Neural cell (in vitro differentiated cells): ENCODE results near the genes SKIC8, CRABP1, IREB2, CTSH and RASGRF1.

GRCh38 chr15:78210992-78211820, 23.2 kb downstream of the ACSBG1 start:
- RAMPAGE, long total RNA: no peak

DNA sequence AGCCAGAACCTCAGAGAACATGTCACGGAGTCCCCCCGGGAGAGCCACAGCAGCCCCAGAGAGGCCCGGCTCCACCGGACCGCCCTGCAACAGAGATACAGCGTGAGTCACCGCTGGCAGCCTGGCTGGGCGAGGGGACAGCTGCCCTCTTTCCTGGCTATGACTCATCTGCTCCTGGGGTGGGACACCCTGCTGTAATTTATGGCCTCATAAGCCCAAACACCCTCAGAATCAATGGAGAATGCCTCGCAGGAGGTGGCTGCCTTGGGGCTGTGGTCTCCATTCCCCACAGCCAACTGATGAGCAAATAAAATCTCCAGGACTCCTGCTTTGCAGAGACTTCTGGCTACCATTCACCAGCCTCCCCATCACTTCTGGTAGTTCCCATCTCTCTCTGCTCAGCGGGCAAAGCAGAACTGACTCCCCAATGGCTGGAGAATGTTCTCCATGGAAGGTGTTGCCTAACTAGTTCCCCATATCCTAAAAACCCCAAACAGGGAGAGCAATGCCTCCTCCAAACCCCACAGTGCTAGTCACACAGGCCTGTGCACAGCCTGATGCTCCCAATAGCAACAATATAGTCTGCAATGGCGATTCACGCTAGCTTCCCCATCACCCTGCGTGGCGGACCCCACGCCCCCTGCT, 21.6 kb downstream of the ACSBG1 start:
- RAMPAGE, long total RNA: no peak

DNA sequence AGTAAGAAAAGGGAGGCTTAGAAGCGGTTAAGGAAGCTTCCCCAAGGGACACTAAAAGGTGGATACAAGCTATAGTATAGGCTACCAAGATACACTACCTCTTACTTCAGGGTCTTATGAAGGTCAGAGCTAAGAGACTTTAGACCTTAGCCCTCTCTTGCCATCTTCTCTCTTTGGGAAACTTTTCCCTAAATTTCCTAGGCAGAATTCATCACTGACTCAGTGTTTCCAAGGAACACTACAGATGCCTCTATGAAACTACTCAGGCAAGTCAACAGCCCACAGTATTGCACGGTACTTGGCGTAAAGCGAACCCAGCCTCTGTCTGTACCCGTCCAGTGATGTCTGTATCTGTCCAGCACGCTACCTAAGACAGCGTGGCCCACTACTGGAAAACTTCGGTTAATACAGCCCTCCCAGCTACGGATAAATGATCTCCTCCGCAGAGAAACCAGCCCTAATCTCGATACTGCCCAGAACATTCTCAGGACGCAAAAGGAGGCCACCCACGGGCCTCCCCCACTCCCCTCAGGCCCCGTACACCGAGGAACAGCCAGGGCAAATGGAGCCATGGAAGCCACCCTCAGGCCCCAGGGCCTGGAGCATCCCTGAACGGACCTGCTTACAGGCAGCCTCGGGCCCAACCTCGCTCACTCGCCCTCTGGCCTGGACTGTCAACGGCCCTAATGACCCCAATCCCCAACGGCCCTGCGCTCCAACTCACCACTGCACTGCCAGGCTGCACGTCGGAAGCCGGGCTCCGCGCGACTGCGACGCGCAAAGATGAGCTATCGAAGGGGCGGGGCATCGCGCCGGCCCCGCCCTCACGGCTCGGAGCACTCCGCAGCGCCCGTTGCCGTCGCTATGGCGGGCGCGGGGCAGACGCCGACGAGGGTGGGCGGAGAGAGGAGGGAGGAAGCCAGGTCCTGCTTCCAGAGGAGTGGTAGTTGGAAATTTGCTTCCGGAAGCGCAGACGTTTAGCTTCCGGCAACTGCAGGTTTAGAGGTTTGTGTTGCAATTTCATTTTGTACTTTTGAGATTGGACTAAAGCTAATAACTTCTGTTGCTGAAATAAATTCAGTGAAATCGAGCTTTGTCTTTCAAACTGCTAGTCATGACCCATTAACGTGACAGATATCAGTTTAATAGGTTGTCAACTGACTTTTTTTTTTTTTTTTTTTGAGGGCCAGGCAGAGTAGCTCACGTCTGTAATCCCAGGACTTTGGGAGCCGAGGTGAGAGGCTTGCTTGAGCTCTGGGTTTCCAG, at the start of gene SKIC8:
Gene SKIC8 (minus strand): TSS at position 772 of the 1,266 bp plus-strand sequence.
- RAMPAGE, long total RNA: start-site peak on the minus strand centred at position 774 of the sequence, 66 bp wide, 1,250 and 1,431 reads in 2 replicates

DNA sequence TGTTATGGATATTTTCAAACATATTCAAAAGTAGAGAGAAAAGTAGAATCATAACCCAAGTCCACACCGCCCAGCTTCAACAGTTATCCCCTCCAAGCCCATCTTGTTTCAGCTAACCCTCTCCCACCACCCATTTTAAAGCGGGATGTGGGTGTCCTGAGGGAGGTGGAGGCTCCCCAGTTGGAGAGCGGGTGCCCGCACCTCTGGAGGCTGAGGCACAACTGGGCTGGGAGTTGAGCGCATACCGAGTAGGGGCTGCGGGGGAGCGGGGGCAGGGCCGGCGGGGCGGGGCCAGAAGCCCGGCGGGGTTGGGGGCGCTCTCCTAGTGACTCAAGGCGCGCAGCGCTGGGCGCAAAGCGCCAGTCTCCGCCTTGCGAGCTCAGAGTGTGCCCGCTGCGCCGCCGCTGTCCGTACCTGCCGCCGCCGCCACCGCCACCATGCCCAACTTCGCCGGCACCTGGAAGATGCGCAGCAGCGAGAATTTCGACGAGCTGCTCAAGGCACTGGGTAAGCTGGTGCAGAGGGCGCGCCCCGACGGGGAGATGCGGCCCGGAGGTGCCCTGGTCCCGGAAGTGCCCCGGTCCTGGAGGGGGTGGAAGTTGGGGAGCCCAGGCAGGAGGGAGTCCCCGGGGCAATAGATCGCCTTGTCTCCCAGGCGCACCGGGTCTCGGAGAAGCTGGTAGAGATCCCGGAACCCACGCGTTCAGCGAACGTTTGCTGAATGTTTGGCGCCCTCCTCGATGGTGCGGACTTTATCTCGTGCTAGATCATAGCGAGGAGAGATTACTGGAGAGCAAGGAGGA, at the start of gene CRABP1:
Gene CRABP1 (plus strand): TSS at position 362 of the 803 bp plus-strand sequence.
- RAMPAGE, long total RNA: start-site peak on the plus strand centred at position 344 of the sequence, 40 bp wide, 62 and 89 reads in 2 replicates

GRCh38 chr15:78437405-78438374, at the start of gene IREB2:
IREB2 (plus strand) TSS chr15:78438216.
- RAMPAGE, long total RNA: start-site peak on the plus strand at chr15:78438283-78438327, 389 and 464 reads in 2 replicates

DNA sequence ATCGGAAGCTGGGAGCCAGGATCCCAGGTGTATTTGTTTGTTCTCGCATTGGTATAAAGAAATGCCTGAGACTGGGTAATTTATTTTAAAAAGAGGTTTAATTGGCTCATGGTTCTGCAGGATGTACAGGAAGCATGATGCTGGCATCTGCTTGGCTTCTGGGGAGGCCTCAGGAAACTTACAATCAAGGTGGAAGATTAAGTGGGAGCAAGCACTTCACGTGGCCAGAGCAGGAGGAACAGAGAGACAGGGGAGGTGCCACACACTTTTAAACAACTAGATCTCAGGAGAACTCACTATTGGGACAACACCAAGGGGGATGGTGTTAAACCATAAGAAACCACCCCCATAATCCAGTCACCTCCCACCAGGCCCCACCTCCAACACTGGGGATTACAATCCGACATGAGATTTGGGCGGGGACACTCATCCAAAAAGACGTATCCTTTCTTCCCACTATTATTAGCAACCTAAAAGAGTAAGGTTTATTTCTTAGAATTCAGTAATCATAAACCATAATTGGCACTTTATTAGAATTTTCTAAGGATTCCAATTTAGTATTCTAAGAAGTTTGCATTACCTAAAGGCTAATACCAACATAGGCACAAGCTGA, 5.4 kb upstream of the HYKK start:
- RAMPAGE, long total RNA: no peak

DNA sequence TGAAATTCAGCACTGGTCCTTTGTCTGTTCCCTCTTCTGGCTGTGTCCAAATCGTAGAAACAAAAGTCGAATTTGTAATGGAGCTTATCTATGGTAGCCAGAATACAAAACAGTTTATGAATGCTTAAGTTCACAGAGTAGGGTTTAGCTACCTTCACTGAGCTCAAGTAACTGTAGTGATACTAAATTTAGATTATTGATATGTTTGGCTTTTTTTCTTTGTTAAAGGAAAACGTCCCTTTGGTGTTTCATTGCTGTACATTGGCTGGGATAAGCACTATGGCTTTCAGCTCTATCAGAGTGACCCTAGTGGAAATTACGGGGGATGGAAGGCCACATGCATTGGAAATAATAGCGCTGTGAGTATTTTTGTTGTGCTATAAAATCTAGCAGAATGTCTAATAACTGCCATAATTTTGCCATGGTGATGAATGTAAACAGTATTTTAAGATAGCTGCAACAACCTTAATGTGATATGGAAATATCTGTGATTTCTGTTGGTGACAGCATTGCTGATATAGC, 5.2 kb downstream of the PSMA4 start:
- RAMPAGE, long total RNA: no peak

GRCh38 chr15:78780175-78780533, 31.1 kb downstream of the ADAMTS7 start:
- RAMPAGE, long total RNA: no peak

GRCh38 chr15:78900391-78901033, 27.8 kb downstream of the MORF4L1 start:
- RAMPAGE, long total RNA: no peak

GRCh38 chr15:78944691-78945584, at the start of gene CTSH:
CTSH (minus strand) TSS chr15:78945046.
- RAMPAGE, long total RNA: no peak

- RAMPAGE, long total RNA: no peak
Observed at GRCh38 chr15:78978538-78979172, 33.8 kb upstream of the CTSH start.

- RAMPAGE, long total RNA: start-site peak on the minus strand at chr15:79090525-79090588, 162 and 301 reads in 2 replicates; start-site peak on the minus strand at chr15:79090767-79090935, 529 and 682 reads in 2 replicates
Observed at GRCh38 chr15:79089755-79090939, at the start of gene RASGRF1. RASGRF1 (minus strand) TSS chr15:79090780.

- RAMPAGE, long total RNA: no peak
Observed at GRCh38 chr15:79235984-79236248, 46.6 kb upstream of the ANKRD34C start.

DNA sequence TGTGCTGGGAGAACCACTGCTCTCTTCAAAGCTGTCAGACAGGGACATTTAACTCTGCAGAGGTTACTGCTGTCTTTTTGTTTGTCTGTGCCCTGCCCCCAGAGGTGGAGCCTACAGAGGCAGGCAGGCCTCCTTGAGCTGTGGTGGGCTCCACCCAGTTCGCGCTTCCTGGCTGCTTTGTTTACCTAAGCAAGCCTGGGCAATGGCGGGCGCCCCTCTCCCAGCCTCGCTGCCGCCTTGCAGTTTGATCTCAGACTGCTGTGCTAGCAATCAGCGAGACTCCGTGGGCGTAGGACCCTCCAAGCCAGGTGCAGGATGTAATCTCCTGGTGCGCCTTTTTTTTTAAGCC, 59.0 kb downstream of the MINAR1 start:
- RAMPAGE, long total RNA: no peak

- RAMPAGE, long total RNA: no peak
Observed at GRCh38 chr15:79922474-79922628, 25.5 kb upstream of the MTHFS start.

DNA sequence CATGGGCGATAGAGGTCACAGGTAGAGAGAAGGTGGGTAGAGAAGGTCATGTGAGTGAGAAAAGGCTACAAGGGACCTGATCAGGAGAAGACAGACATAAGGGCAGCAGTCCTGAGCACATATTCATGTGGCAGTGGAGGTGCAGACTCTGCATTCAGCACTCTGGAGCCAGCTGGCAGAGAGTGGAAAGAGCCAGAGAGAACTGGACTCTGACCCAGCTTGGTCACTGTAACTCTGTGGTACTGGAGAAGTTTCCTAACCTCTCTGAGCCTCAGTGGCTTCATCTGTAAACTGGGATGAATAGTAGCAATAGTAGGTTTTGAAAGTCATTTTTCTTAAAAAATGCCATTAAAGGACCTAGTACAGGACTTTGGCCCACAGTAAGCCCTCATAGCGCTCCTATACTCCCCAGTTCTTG, 17.7 kb upstream of the BCL2A1 start:
- RAMPAGE, long total RNA: no peak

DNA sequence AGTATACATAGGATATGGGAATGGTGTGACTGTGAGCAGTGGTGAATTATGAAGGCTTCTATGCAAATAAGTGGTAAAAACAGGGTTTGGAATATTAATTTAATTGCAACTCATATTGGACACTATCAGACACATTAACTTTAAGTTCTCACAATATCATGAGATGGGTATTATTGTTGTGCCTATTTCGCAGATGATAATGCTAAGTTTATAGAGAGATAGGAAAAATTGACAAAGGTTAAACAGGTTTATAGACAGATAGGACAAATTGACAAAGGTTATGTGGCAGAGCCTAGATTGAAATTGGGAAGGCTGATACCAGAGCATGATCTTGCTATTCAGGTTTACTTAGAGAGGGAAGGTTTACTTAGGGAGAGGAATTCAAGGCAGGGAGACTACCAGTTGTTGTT, 22.7 kb downstream of the ZFAND6 start:
- RAMPAGE, long total RNA: no peak

- RAMPAGE, long total RNA: no peak
Observed at GRCh38 chr15:80129421-80129779, 23.4 kb upstream of the FAH start.

GRCh38 chr15:80129780-80130348, 22.9 kb upstream of the FAH start:
- RAMPAGE, long total RNA: no peak

DNA sequence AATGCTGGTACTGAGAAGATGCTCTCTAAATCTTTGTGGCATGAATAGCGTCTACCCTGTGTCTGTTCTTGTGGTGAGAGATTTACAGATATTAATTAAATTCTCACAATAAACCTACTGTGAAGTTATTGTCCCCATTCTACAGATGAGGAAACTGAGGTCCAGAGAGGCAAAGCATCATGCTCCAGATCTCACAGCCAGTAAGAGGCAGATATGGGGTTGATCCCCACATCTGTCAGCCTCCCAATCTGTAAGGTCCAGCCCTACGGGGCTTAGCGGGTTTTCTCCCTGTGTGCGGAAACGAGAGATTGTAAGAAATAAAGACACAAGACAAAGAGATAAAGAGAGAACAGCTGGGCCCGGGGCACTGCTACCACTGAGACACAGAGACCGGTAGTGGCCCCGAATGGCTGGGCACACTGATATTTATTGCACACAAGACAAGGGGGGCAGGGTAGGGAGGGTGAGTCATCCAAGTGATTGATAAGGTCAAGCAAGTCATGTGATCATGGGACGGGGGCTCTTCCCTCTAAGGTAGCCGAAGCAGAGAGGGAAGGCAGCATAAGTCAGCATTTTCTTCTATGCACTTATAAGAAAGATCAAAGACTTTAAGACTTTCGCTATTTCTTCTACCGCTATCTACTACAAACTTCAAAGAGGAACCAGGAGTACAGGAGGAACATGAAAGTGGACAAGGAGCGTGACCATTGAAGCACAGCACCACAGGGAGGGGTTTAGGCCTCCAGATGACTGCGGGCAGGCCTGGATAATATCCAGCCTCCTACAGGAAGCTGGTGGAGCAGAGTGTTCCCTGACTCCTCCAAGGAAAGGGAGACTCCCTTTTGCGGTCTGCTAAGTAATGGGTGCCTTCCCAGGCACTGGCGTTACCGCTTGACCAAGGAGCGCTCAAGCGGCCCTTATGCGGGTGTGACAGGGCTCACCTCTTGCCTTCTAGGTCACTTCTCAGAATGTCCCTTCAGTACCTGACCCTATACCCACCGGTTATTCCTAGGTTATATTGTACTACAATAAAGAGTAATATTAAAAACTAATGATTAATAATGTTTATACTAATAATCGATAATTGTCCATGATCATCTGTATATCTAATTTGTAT, 2.8 kb downstream of the FAH start:
- RAMPAGE, long total RNA: no peak